ENCODE results near the genes SLC46A1, RSKR and RAB34.

DNA sequence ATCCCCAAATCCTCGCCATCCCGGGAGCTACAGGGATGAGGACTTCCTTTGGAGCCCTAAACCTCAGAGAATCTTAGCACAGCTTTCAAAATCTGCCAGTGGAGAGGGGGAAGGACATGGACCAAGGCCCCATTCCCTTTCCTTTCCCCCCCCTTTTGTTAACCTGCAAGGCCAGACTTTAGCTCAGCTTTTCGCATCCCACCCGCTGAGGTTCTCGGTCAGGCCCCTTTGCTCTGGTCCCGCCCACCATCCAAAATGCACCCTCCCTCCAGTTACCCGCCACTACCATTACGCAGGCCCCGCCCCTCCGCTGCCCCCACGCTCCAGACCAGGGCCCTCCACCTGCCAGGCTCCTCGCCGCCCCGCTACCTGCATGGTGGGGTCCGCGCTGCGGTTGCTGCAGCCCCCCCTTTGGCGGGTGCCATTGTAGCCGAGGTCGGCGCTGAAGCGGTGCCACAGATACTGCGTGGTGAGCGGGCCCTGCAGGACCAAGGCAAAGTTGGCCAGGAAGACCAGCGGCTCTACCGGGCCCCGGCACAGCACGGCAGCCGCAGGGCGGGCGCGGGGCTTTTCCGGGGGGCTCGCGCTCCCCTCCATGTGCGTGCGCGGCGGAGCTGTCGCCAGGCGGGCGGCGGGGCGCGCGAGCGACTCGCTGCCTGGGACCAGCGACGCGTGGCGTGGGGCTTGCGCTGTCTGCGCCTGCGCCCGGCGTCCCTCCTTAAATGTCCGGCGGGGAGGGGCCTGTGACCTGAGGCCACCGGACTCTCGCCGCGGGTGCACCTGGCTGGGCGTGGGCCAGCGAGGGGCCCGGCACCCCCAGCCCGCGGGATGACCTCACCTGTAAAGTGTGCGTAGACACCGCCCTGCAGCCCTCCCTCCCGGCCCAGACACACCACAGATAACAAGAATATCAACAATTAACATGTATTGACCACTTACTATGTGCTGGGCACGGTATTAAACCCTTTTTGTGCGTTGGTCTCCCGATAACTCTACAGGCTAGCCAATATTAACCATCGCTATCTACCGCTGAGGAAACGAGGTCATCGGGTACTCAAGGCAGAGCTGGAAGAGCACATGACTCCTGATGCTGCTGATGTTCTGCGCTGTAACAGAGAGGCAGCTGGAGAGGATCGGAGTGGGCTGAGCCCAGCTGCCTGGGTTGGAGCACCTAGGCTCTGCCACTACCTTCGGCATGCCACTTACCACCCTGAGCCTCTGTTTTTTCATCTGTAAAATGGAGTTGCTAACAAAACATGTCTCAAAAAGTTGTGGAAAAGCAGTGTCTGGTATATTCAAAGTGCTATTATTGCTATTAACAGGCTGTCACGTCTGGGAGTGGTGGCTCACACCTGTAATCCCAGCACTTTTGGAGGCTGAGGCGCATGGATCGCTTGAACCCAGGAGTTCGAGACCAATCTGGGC lies at the start of gene SLC46A1:
Gene SLC46A1, minus strand, starts transcription at position 695 of the 1,425 bp plus-strand sequence.
- PRO-cap = no peak
- RAMPAGE, long total RNA = no peak

GRCh38 chr17:28527893-28528373 lies 21.8 kb downstream of the FOXN1 start:
- PRO-cap = no peak
- RAMPAGE, long total RNA = no peak

DNA sequence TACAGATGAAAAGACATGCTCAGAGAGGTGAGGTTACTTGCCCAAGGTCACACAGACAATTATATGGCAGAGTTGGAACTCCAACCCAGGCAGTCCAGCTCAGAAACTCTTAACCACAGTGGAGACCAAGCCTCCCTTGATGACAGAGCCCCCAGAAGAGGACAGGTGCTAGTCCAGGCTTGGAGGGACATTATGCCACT lies 950 bp downstream of the UNC119 start:
- PRO-cap = no peak
- RAMPAGE, long total RNA = no peak

DNA sequence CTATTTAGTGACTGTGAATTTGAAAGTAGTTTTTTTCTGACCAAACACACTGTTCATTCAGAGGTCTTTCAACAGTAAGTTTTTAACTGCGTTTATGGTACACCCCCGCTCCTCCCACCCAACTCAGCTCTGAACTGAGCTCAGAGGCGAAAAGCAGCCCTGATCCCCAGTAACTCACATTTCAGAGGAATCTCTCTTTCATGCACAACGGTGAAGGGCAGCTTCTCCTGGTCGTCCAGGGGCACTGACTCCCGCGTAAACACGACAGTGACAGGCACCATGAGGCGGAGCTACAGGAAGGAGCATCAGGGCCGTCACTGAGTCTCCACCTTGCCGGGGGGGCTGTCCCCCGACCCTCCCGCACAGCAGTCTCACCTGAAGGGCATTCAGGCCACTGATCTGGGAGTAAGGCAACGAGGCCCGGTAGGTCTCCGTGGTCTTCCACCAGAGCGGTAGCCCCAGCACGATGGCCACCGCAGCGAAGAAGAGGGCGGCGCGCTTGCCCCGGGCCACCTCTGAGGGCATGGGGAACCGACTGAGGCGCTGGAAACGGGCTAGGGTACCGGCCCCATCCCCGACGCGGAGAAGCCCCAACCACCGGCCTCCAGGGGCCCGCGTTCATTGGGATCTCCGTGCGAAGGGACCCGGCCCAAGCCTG lies 521 bp downstream of the PIGS start:
- PRO-cap = no peak
- RAMPAGE, long total RNA = no peak

- PRO-cap = no peak
- RAMPAGE, long total RNA = no peak
These were observed 1.4 kb downstream of the RSKR start for GRCh38 chr17:28612598-28612985.

- PRO-cap = no peak
- RAMPAGE, long total RNA = no peak
These were observed at the start of gene RSKR for GRCh38 chr17:28614037-28614633. RSKR (minus strand) TSS chr17:28614185.

GRCh38 chr17:28631595-28632142 lies 13.3 kb downstream of the BLTP2 start:
- PRO-cap = no peak
- RAMPAGE, long total RNA = no peak

DNA sequence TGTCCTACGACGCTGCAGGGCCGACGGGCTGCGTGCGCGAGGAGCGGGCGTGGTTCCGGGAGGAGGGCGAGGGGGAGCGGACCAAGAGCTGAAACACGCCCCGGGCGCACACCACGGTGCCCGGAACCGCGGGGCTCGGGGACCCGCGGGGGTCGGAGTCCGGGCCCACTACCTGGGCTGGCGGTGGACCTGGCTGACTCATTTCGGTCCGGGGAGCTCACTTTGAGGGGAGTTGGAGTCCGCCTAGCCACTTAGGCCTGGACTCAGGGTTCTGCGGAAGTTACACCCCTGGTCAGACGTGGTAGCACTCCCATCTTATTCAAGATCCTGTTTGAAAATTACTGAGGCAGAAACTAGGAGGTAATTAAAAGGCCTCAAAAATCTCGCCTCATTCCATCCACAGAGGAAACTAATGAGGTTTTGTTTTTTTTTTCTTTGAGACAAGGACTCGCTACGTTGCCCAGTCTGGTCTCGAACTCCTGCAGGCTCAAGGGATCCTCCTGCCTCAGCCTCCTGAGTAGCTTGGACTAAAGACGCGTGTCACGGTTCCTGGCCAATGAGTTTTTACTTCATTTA lies 383 bp upstream of the BLTP2 start:
- PRO-cap = bidirectional peak, plus-strand start at position 53 of the sequence, minus-strand start outside the sequence
- RAMPAGE, long total RNA = no peak

DNA sequence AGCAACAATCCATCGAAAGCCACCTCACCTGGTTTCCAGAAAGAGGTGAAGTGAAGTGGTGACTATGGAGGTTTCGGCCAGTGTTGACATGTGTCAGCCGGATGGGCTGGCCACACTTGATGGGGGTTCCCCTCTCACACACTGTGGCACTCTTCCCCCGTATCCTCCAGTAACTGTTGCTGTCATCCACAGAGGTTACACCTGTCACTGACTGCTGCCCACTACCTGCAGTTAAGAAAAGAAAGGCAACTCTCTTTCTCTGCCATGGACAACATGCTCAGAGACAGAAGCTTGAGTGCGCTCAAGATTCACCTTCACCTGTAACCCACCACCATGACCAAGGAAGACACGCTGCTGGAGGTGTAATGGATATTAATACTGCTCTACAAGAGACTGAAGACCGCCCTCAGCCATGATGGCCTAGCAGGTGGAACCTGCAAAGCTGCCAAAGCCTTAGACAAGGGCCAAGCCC lies 6.4 kb downstream of the SDF2 start:
- PRO-cap = no peak
- RAMPAGE, long total RNA = no peak

DNA sequence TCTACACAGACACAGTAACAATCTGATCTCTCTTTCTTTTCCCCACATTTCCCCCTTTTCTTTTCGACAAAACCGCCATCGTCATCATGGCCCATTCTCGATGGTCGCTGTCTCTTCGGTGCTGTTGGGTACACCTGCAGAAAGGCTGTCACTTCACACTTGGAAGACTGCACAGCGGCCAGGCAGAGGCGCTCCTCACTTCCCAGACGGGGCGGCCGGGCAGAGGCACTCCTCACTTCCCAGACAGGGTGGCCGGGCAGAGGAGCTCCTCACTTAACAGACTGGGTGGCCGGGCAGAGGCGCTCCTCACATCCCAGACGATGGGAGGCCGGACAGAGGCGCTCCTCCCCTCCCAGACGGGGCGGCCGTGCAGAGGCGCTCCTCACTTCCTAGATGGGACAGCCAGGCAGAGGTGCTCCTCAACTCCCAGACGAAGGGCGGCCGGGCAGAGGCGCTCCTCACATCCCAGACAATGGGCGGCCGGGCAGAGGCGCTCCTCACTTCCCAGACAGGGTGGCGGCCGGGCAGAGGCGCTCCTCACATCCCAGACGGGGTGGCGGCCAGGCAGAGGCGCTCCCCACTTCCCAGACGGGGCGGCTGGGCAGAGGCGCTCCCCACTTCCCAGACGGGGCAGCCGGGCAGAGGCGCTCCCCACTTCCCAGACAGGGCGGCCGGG lies 2.9 kb downstream of the SDF2 start:
- PRO-cap = no peak
- RAMPAGE, long total RNA = no peak

GRCh38 chr17:28673761-28674142 lies 11.7 kb downstream of the SUPT6H start:
- PRO-cap = no peak
- RAMPAGE, long total RNA = no peak

GRCh38 chr17:28717566-28718730 lies at the start of gene RAB34:
RAB34 (minus strand) TSS chr17:28717868.
- PRO-cap = no peak
- RAMPAGE, long total RNA = no peak

DNA sequence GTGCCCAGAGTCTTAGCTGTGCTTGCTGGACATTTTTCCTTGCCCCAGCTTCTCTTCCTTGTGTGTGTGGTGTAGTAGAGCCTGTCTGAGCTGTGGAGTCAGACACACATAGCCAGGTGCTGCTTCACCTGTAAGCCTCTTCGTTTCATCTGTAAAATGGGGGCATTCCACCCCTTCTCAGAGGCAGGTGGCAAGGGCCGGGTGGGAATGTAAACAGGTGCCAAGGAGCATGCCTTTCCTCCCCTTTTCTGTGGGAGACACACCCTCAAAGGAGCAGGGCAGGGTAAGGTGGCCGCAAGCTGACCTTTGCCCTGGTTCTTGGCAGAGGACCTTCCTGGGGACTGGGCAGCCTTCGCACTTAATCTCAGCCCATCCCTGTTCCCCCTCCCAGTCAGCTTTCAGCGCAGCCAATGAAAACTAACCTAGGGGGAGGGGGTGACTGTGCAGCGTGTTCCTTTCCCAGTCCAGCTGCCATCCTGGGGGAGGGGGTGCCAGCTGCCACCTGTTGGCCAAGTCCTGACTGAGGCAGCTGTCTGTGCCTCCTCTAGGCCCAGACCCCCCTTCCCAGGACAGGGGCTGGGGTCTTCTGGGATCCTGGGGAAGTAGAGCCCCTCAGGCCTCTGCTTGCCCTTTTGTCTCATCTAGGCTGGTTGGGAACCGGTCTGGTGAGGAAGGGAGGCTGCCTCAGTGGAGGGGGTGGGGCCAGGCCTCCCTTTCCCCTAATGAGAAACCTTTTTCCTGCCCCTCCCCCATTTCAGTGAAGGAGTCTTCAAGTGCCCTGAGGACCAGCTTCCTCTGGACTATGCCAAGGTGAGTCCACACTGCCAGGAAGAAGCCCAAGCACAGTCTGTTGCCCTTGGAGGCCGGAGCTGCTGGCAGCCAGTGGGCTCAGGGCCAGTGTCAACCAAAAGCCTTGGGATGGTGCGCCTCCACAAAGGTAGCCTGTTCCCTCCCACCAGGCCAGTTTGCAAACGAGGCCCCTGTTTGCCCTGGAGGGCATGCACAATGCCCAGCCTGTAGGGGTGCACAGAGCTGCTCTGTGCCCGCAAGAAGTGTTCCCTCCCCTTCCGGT lies 3.0 kb downstream of the TRAF4 start:
- PRO-cap = no peak
- RAMPAGE, long total RNA = no peak

DNA sequence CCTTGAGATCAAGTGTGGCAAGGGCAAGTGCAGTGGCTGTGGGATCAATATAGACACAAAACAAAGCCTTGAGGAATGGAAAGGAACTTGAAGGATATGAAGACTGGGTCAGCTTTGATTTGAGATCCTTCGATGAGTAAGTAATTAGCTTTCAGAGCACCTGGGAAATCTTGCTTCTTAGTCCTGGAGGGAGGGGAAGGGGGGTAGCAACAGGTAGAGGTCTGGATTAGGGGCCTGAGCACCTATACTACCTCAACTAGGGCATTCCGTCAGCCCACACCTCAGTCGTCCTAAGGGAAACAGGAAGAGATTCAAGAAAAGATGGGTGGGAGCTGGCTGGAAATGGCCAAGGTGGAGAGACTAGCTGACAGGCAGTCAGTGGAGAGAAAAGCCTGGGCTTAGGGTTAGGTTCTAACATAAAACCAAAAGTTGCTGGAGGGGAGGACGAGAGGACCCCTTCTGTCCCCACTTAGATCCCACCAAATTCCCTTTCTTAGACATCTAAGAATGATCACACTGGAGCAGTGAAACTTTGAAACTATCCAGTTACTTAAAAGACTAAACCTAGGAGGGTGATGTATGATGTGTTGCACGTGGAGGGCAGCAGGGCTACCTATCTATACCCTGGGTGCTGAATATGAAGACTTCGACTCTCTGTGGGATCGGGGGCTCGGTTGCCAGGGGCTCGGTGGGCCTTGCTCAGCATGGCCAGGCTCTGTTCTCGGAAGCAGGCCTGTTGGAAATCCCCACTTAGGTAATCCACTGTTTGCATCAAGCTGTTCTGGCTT lies 14.0 kb downstream of the TRAF4 start:
- PRO-cap = no peak
- RAMPAGE, long total RNA = no peak

DNA sequence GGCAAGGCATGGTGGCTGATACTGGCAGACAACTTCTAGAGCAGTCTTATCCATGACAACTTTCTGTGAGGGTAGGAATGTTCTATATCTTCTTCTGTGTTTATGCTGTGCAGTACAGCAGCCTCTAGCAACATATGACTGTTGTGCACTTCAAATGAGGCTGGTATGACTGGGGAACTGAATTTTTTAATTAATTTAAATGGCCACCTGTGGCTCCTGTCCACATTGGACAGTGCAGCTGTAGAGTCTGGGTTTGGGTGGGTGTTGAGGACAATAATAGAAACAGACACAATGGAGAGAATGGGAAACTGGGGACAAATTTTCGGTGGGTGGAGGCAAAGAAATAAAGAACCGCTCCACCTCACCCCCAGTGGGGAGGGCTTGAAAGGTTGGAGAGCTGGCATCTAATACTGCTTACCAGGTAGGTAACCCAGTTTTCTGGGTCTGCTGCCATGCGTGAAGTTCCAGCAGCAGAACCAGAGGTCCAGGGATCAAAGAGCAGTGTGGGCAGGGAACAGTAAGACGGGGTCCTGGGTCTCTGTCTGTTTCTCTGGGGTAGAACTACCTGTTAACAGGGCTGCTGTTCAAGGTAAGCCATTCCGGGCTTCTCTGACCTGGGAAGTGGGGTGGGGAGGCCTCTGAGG lies 5.9 kb downstream of the FLOT2 start:
- PRO-cap = no peak
- RAMPAGE, long total RNA = no peak

DNA sequence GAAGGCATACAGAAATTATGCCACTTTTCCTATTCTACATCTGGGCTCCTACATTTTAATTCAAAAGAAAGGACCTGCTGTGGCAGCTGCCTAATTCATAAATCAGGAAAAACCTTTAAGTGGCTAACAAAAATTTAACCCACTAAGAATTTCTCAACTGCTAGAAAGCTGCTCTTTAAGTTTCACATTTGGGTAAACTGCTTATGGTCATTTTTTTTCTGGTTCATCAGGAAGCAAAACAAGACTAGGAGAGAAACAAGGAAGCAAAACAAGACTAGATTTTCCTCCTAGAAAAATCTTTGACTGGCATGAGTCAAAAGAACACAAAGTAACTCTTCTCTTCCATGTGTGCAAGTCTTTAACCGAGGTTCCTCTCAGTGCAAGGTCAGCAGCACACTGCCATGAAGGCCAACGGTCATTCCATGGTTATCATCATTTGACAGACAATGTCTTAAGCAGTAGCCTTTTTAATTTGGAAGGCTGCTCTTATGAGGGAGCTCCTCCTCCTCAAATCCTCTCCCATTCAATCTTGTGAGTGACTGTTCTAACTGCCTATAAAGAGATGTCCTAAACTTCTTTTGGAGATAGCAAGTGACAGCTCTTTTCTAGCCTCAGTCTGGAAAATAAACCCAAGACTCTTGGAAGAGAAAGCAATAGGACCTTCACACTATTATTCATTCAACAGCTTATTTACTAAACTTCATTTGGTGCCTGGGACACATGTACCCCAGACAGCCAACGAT lies 15.4 kb upstream of the DHRS13 start:
- PRO-cap = no peak
- RAMPAGE, long total RNA = no peak

DNA sequence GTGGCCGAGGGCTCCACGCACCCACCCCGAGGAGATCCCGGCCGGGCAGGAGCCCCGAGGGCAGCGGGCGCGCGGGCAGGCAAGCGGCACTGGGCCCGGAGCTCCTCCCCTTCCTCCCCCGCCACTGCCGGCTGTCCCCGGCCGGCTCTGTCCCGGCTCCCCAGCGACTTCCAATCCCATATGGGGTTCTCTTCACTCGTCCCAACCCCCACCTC lies 1.8 kb downstream of the PHF12 start:
- PRO-cap = no peak
- RAMPAGE, long total RNA = no peak

DNA sequence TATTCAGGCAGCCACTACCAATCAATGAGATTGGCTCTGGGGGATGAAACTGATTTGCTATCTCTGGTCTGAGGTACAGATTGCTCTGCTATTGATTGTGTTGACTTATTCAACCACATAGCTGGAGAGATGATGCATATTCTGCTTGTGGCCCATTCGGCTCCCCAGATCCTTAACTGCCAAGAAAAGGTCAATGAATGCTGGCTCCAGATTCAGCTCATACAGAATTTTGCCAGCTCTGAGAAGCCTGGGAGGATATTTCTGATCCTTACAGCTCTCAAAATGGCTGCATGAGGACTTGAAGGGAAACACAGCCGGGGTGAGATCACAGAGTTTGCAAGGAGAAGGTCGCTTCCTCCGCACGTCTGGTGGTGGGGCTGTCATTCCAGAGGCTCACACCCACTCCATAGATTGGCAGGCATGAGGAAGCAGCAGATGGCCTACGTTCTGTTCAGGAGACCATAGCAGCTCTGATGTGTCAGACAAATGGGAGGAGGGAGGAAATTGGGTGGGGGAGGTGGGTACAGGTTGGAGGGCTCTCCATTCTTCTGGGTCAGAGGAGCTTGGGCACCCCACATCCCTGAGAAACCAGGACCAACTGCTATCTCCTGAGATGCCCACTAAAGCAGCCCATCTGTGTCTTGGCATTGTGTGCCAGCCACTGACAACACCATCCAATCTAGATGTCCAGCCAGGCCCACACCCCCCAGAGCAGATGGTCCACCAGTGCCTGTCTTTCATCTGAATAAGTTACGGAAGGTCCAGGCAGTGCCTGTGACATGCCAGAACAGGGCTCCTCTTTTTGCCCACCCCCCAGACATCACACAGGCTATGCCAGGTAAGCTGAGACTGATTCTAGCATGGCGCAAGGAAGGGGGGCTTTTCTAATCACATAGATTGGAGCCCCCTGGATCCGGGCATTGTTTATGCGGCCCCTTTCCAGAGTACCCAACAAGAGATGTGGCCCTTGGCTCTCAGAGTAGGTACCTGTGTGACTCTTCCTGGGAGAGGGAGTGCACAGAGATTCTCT lies 22.1 kb downstream of the SEZ6 start:
- PRO-cap = no peak
- RAMPAGE, long total RNA = no peak

GRCh38 chr17:29031932-29032449 lies 10.9 kb upstream of the PIPOX start:
- PRO-cap = no peak
- RAMPAGE, long total RNA = no peak

- PRO-cap = no peak
- RAMPAGE, long total RNA = no peak
These were observed 2.8 kb downstream of the PIPOX start for GRCh38 chr17:29045823-29046145.

All from Karpas-422 (cell line).